Airway epithelial cell (primary cell): ENCODE results near the gene SLC19A1.

DNA sequence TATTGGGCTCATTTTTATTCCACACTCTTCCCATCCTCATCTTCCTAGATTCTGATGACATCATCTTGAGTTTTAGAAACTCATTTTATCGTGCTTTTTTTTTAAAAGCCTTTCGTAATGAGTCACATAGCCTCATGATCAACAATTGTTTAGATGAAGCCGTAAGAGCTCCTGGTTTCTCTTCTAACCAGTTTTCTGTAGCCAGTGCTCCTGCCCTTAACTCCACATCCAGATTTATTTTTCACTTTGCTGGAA is 78.6 kb downstream of the POFUT2 start:
- RAMPAGE, long total RNA = no peak

GRCh38 chr21:45288220-45289083 is 757 bp upstream of the POFUT2 start:
- RAMPAGE, long total RNA = no peak

- RAMPAGE, long total RNA = no peak
These were observed 14.6 kb upstream of the POFUT2 start for GRCh38 chr21:45302008-45303062.

GRCh38 chr21:45356638-45357169 is 48.3 kb upstream of the COL18A1 start:
- RAMPAGE, long total RNA = no peak

DNA sequence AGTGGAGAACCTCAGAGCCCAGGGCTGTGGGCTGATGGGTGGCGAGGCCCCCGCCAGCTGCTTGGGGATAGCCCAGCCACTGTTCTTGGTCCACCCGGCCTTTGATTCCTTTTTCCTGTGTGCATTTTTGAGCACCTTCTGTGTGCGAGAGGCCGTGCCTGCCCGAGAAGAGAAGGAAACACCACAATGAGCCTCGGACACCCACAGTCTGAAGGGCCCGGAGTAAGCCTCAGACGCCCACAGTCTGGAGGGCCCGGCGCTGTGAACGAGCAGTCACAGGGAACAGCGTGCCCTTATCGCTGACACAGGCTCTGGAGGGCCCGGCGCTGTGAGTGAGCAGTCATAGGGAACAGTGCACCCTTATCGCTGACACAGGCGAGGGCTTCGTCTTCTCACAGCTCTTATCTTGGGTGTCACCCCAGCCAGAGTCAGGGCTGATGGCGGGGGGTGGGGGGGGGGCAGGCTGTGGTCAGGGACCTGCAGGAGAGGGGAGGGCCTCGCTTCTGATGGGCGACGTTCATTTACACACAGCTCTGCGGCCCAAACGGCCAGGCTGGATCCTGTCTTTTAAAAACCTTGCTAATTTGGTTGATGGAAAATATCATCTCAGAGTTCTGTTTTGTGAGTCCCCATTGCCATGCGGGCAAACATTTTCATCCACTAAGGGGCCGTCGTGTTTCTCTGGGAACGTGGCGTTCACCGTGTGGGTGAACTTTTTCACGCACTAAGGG is 6.5 kb downstream of the COL18A1 start:
- RAMPAGE, long total RNA = no peak

GRCh38 chr21:45432379-45433713 is 27.9 kb downstream of the COL18A1 start:
- RAMPAGE, long total RNA = no peak

DNA sequence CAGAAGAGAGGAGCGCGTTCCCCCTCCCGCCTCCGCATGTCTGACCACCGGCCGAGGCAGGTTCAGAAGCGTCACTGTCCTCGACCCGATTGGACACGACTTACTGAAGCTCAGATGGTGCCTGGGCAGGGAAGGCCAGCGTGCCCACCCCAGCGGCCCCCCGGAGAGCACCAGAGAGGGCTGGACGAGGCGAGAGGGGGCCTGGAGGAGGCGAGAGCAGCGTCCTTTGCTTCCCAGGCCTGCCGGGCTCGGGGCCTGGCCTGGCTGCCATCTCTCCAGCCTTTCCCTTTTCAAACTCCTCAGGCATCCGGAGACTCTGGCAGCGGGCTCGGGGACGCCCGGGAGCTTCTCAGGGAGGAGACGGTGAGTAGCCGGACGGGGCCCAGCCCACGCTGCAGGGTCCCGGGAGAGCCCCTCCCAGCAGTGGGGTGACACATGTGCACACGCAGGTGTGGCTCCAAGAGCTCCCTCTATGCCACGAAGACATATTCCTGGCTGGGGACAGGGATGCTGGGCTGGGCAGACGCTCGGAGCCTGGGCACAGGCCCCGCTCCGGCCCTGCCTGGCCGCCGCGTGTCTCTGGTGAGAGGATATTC is 67.0 kb downstream of the SLC19A1 start:
- RAMPAGE, long total RNA = no peak

GRCh38 chr21:45529764-45530724 is 12.2 kb downstream of the SLC19A1 start:
- RAMPAGE, long total RNA = no peak

DNA sequence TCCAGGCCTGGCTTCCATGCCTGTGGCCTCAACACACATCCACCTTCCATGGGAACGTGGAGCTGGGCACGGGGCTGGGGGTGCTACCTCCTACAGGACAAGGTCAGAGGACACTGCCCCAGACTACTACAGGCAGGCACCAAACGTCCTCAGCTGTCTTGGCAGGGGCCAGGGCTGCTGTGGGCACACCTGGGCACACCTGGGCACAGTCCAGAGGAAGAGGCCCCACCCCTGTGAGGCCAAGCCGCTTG is 9.1 kb downstream of the SLC19A1 start:
- RAMPAGE, long total RNA = no peak

DNA sequence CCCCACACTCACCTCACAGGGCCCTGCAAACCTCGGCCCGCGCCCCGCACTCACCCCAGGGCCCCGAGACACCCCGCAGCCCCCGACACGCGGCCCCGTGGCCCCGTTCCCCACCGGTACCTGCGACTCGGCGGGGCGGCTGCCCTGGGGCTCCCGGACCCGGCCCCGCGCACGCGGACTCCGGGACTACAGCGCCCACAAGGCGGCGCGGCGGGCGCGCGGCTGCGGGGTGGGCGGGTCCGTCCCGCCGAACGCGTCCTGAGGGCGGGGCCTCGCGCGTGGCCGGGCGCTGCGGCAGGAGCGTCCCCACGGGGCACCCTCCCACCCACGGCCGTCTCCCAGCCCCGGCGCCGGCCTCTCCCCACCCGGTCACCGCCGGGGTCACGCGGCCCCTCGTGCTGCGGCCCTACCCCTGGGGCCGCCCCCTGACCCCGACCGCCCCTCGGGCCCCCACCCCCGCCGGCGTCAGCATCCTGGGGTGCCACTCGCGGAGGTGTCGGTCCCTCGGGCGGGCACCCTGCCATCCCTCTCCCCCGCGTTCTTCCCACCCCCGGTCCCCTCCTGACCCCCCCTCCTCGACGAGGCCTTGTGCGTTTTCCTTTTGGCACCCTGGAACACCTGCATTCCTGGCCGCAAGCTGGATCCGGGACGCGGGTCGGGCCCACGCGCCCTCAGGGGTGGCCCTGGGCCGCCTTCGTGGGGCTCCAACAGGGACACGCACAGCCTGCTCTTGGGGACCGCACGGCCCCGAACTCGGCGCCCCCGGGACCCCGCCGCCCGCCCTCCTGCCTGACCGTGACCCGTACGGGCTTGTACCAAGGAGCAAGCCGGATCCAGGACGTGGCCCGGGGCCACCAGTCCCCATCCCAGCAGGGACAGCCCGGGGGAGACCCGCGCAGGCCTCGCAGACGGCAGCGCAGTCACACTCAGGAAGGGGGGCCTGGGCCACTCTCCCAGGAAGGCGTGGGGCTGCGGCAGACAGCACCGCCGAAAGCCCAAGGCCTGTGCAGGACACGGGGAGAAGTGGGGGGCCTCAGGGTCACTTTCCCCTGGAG is at the start of gene SLC19A1:
SLC19A1 (minus strand) TSS at position 193 of the 1,055 bp plus-strand sequence.
- RAMPAGE, long total RNA = no peak

DNA sequence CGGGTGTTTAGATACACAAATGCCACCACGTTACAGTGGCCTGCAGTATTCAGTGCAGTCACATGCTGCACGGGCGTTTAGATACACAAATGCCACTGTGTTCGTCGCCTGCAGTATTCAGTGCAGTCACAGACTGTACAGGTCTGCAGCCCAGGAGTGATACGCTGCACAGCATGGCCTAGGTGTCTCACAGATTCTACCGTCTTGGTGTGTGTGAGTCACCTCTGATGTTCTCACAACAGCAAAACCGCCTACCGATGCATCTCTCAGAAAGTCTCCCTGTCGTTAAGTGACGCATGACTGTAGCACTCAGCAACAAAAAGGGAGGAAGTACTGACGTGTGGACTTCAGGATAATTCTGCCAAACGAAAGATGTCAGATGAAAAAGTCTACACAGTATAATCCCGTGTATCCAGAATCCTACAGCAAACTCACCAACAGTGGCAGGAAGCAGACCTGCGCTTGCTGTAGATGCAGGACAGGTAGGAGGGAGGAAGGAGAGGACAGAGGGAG is 36.4 kb upstream of the PCBP3 start:
- RAMPAGE, long total RNA = no peak

DNA sequence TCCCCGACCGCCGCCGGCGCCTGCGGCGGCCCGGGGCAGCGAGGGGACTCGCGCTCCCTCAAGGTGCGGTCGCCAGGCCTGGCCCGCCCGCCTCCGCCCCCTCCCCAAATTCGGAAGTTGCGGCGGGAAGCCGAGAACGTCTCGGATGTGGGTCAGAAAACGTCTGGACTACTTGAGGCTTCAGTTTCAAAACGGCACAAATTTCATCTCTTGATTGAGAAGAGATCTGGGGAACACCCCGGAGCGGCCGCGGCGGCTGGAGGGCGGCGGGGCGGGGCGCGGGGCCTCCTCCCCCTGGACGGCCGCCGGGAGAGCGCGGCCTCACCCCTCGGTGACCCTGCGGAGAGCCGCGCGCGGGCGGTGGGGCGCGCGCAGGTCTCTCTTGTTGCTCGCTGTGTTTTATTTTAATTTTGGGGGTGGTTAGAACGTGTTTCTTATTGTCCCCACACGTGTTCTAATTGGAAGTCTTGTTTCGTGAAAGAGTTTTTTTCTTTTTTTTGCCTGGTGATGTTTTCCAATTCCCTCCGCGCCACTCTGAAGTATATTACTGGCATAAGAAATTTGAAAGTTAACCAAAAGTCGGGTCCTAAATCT is 595 bp downstream of the PCBP3 start:
- RAMPAGE, long total RNA = no peak

- RAMPAGE, long total RNA = no peak
These were observed 120.0 kb downstream of the PCBP3 start for GRCh38 chr21:45763518-45764010.

GRCh38 chr21:45868554-45869023 is 113.0 kb upstream of the COL6A1 start:
- RAMPAGE, long total RNA = no peak

DNA sequence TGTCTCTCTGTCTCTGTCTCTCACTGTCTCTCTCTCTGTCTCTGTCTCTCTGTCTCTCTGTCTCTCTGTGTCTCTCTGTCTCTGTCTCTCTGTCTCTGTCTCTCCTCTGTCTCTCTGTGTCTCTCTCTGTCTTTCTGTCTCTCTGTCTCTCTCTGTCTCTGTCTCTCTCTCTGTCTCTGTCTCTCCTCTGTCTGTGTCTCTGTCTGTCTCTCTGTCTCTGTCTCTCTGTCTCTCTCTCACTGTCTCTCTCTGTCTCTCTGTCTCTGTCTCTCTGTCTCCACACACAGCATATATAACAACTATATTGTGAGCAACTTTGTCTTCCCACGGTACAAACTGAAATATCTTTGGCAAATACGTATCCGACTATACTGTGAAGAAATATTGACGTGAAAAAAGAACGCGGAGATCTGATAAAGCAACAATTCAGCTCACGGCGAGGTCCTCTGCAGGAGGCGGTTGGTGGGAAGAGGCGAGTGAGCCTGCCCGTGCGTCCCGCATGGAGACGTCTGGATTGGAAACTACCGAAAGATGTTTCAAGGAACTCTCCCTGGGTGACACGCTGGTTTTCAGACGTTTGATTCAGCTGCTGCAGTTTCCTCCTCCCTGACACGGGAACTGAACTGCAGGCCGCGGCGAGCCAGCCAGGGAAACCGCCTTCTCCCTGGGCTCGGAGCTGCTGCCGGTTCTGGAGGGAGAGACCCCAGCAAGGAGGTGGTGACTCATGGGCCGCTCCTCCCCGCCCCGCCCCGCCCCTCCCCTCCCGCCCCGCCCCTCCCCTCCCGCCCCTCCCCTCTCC is 533 bp upstream of the COL6A1 start:
- RAMPAGE, long total RNA = no peak

- RAMPAGE, long total RNA = no peak
These were observed 54.8 kb downstream of the COL6A1 start for GRCh38 chr21:46036133-46037062.

DNA sequence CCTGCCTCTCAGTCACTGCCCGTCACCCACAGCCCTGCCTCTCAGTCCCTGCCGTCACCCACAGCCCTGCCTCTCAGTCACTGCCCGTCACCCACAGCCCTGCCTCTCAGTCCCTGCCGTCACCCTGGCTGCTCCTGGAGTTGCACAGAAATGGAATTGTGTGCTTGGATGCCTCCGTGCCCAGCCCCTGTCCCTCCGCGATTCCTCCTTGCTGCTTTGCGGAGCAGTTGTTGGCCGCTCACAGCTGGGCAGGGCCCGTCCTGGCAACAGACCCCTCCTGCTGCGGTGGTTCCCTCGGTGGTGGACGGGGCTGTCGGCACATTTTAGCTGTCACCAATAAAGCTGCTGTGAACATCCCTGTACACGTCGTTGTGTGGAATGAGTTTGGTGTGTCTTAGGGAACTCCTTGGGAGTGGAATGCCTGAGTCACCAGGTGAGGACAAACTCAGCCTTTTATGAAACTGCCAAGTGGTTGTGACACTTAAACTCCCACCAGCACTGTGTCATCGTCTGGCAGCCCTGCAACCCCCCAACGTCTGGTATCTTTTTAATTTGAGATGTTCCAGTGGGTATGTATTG is 44.8 kb upstream of the COL6A2 start:
- RAMPAGE, long total RNA = no peak

- RAMPAGE, long total RNA = no peak
These were observed 35.4 kb upstream of the COL6A2 start for GRCh38 chr21:46062538-46062889.

DNA sequence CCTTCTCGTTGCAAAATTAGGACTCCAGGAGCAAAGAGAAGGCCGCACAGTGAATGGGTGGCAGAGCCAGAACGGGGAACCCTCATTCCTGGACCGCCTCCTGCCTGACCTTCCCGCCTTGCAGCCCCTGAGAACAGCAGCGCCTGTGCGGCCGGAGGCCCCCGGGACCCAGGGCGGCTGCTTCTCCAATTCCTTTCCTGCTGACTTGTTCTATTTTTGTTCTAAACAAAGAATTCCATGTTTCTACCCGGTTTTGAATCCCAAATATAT is 32.0 kb upstream of the COL6A2 start:
- RAMPAGE, long total RNA = no peak

- RAMPAGE, long total RNA = no peak
These were observed 14.6 kb upstream of the COL6A2 start for GRCh38 chr21:46083157-46083836.